Measurements from ENCODE around the genes GPX7, LRP8 and TCEANC2.

DNA sequence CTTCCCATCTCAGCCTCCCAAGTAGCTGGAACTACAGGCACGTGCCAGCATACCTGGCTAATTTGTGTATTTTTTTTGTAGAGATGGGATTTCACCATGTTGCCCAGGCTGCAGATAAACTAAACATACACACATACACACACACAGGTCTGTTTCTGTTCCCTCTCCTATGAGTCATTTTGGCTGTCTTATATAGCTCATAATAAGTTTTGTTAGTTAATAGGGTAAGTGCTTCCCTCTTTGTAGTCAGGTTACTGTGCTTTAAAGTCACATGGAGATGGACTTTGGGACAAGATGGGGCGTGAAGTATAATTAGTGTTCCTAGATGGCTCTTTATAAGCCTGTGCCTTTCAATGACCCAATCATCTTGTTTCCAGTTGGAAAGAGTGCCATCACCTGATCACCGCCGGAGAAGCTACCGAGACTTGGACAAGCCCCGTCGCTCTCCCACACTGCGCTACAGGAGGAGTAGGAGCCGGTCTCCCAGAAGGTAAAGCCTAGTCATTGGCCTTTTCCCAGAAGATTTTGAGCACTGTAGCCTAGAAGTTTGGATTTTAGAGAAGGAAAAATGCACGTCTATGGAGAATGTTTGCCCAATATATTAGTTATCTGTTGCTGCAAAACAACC, 9.2 kb downstream of the PRPF38A start:
- PRO-cap = no peak

DNA sequence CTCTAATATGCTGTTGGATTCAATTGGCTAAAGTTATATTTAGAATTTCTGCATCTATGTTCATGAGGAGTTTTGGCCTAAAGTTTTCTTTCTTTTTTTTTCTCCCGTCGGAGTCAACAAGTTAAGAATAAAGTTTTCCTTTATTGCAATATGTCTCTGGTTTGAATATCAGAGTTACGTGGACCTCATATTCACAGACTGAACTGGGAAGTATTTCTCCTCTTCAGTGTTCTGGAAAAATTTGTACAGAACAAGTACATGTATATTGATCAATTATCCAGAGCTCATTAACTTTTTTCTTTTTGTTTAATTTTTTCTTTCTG, 46.7 kb downstream of the TUT4 start:
- PRO-cap = no peak

- PRO-cap = bidirectional peak, plus-strand start at chr1:52552406, minus-strand start at chr1:52552256
Observed at GRCh38 chr1:52551910-52552544, 865 bp downstream of the TUT4 start.

- PRO-cap = bidirectional peak, plus-strand start at chr1:52602402, minus-strand start at chr1:52602519
Observed at GRCh38 chr1:52602187-52603332, at the start of gene GPX7. GPX7 (plus strand) TSS chr1:52602371.

- PRO-cap = no peak
Observed at GRCh38 chr1:52771113-52772000, 45.1 kb downstream of the ZYG11B start.

GRCh38 chr1:52913002-52913464, 8.5 kb downstream of the ECHDC2 start:
- PRO-cap = no peak

DNA sequence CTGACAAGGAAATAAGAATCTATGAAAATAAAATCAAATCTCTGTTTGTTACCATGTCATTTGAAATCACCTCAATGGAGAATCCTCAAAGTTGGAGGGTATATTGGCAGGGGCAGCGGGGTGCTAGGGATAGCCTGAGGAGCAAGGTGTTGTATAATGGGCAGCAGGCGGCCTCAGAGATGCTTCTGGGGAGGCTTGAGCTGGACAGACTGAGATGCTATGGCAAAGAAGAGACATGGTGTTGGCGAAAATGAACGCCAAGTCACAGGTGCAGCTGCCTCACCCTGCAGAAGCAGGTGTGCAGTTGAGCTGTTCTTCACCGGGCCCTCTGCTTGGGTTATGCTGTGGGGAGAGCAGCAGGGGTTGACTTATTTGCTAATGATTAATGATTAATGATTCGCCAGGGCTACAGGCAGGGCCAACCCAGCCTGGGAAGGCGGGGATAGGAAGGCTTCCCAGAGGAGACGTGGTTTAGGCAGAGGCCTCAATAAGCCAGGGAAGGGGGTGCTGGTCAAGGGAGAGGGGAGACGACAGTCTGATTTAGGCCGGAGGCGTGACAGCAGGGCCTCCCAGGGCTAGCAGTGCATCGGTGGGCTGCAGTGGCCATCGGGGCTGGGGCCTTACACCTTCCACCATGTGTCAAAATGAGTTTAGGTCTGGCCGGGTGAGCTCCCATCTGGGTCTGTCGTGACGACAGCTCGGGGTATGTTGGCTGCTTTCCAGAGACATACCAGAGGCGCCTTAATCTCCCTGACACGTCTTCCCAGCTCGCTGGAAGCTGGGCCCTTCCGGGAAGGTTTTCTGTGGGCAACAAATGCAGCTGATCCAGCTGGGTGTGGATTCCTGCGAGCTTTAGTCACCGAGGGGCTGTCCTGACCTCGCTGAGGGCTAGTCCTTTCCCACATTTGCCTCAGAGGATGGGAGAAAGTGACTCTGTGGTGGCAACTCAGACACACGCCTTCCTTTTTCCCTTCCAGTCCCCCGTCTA, 3.5 kb upstream of the SLC1A7 start:
- PRO-cap = no peak

- PRO-cap = no peak
Observed at GRCh38 chr1:53182184-53182712, 14.4 kb upstream of the CPT2 start.

- PRO-cap = no peak
Observed at GRCh38 chr1:53190223-53190891, 6.3 kb upstream of the CPT2 start.

GRCh38 chr1:53327562-53328516, at the start of gene LRP8:
LRP8 (minus strand) TSS chr1:53328070.
- PRO-cap = bidirectional peak, plus-strand start at chr1:53328234, minus-strand start at chr1:53328070

DNA sequence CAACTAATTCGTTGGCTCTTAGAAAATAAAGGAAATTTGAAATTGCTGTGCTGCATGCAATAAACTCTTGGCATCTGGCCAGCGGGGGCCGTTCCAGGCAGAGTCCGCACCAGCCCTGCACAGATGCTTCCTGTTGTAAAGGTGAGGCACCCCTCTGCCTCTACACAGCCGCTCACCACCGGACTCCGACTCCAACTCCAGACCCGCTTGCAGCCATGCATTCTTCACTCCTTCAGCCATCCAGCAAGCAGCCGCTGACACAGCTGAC, 57.0 kb downstream of the GLIS1 start:
- PRO-cap = no peak

DNA sequence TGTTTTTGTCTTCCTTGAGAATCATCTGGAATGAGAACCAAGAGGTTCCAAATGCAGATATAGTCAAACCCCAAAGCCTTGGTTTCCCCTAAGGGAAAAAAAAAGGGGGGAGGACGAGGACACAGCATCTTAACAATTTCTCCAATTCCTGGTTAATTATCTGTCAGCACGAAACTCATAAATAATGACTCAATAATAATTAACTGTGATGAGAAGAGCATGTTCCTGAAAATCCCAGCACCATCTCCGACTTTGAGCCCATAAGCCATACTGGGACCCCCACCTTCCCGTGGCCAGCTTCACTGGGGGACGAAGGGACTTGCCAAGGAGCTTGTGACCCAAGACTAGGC, 2.1 kb downstream of the GLIS1 start:
- PRO-cap = no peak

- PRO-cap = bidirectional peak, plus-strand start at chr1:54053332, minus-strand start at chr1:54053201; bidirectional peak, plus-strand start at chr1:54053672, minus-strand start at chr1:54053421; bidirectional peak, plus-strand start at chr1:54054063, minus-strand start at chr1:54053941
Observed at GRCh38 chr1:54053054-54054281, at the start of gene TCEANC2. TCEANC2 (plus strand) TSS chr1:54053608.

- PRO-cap = no peak
Observed at GRCh38 chr1:54094218-54094719, 40.9 kb downstream of the TCEANC2 start.

DNA sequence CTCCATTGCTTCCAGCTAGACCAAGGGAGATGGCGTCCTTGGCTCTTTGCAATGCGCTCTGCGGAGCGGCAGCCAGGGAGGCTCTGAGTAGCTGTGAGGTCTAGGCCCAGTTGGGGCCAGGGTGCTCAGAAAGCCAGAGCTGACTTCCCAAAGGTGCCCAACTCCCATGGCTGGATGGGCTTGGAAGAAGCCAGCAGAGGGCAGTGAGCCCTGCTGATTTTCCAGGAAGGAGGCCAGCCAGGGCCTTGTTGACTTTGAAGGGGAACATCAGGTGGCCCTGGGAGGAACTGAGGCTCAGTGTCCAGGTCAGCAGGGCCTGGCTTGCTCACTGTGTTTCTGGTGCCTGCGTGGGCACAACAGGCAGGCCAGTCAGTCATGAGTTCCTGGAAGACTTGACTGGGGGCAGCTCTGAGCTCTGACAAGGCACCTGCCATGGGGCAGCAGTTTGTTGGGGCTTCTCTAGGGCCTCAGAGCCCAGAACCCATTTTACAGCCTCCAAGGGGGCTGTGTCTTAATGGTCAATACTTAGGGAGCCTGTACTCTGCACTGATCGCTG, 27.1 kb downstream of the CDCP2 start:
- PRO-cap = no peak

- PRO-cap = no peak
Observed at GRCh38 chr1:54332719-54333498, 132.9 kb downstream of the MRPL37 start.

DNA sequence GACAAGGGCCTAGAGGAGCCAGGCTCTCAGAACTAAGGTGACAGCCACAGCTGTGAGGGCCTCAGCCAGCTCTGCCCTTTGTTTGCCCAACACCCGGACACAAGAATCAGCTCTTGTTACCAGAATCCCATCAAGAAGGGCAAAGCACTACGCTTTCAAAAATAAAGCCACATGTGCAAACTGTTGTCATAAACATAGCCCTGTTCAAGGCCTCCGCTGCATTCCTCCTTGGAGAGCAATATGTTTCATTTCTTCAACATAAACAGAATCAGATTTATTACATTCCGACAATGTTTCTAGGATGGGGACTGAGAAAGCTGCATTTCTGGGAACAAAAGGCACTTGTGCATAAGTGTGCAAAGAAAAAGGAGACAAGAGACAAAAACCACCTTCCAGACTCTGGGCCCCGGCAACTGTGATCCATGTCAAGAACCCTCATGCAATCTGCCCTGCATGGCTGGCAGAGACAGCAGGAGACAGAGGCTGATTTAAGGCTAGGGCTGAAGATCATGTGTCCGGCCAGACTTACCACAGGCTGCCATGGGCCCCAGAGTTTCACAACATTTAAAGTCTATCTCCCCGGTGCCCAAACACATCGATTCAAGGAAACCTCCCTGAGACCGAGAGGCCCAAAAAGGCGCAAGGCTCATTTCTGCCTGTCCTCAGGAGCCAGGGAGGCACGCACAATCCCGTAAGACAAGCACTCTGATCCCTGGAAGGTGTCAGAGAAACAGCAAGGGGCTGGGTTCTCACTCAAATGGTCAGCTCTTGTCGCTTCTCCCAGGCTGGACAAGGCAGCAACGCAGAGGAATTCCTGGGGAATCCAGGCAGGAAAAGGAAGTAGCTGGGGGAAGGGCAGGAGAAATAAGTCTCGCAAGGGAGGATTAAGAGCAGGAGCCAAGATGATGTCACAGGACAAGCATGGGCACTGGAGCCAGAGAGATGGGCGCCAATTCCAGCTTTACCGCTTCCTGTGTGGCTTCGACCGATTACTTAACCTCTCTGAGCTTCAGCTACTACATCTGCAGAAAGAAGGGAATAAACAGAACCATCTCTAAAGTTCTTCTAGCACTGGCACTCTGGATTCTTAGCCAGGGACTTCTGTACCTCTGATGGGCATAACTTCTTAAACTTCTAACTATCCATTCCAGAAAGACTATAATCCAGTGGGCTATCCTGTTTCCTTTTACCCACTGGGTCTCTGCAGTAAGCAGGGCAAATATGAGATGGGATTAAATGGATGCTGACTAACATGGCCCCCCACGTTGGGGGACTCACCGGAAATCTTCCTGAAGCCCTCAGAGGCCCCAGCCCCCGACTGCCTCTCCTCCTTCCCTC, 135.5 kb downstream of the MRPL37 start:
- PRO-cap = no peak

- PRO-cap = no peak
Observed at GRCh38 chr1:54341225-54341952, 141.4 kb downstream of the MRPL37 start.

GRCh38 chr1:54408278-54408600, 139.8 kb upstream of the ACOT11 start:
- PRO-cap = no peak

GRCh38 chr1:54514136-54514579, 33.9 kb upstream of the ACOT11 start:
- PRO-cap = no peak

Measured in natural killer cell (primary cell).